Bronchus fibroblast of lung (primary cell): ENCODE data around the genes CTAG1B, GAB3, F8A1 and CMC4.

DNA sequence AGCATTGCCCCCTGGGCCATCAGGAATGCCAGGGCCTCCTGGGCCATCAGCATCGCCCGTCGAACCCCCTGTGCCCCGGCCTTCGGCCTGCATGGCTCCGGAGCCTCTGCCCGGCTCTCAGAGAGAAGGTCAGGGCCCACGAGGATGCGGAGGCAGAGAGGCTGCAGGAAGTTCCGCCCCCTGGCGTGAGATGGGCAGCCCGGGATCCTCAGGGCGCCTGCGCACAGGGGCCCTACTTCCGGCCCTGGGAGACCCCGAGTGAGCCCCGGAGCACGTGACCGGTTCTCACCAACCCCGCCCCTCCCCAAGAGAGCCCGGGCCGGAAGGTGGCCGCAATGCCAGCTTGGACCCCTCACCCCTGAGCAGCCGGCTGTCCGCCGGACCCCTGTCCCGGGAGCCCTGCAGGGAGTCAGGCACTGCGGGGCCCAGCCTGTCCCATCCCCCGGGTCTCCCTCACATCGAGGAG is at the start of gene CTAG1B:
CTAG1B (minus strand) TSS at position 157 of the 466 bp plus-strand sequence.
- RAMPAGE, long total RNA: no peak

DNA sequence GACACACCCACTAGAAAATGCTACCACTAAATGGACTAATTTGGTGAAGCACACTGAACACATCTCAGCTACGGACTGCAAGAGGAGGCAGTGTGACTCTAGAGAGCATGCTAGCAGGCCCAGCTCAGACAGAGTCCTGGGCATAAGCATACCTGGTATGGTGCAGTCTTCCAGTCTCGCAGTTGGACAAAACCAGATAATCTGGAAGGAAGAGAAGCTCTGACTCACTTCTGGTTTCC is 37.9 kb downstream of the GAB3 start:
- RAMPAGE, long total RNA: no peak

- RAMPAGE, long total RNA: no peak
Observed at GRCh38 chrX:154750909-154751702, at the start of gene GAB3. Gene GAB3, minus strand, starts transcription at chrX:154751077.

DNA sequence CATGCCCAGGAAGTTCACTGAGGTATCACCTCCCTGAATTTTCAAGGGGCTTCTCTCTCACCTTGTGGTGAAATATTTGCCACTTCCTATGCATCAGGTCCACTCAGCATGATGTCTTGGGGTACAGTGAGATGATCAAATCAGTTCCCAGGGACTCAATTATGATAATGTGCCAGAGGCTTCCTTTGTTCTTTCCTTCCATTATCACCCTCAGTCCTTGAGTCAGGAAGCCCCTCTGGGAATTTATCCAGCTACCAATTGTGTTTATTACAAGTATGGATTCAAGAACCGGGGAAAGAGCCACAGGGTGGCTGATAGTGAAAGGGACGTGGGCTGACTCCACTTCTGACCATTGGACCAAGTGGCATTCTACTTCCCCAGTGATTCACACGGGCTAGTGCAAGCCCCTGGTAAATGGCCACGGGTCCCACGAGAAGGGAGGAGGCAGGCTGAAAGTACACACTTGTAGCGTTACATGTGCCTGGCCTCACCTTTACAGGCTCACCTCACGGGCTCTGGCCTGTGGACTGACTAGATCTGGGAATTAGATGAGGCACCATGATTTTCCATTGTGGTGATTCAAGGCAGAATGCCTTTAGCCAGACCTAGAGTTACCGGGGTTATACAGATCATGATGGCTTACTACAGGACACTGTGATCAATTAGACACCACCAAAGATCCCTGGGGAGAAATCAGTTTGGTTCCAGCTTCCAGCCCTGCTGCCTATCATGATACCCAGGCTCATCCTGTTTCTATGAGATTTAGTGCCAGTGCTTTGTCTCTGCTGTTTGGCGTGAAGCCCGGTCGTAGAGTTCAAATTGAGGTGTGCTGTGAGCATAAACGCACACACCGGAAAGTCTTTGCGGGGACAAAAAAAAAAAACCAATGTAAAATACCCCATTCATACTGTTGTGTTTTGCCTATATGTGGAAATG is 1.0 kb upstream of the DKC1 start:
- RAMPAGE, long total RNA: no peak

DNA sequence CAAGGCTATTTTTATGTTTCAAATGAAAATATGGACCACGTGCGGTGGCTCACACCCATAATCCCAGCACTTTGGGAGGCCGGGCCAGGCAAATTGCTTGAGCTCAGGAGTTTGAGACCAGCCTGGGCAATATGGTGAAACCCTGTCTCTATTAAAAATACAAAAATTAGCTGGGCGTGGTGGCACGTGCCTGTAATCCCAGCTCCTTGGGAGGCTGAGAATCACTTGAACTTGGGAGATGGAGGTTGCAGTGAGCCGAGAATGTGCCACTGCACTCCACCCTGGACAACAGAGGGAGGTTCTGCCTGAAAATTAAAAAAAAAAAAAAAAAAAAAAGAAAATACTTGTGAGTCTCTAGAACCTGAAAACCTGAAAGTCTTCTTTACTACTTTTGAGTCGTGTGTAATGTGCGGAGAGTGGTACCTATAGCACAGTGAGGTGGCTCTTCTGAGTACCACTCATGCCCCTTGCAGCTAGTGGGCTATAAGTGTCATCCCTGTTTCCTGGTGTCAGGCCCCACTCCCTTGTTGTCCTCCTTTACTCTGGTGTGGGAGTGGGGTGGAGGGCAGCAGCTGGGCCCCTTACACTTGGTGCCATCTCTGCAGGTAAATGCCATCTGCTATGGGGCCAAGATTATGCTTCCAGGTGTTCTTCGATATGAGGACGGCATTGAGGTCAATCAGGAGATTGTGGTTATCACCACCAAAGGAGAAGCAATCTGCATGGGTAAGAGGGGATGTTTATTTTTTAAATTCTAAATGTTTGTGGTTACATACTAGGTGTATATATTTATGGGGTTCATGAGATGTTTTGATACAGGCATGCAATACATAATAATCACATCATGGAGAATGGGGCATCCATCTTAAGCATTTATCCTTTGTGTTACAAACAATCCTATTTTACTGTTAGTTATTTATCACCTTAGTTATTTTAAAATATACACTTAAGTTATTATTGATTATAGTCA is 7.8 kb downstream of the DKC1 start:
- RAMPAGE, long total RNA: no peak

GRCh38 chrX:154776701-154777924 is 14.4 kb downstream of the DKC1 start:
- RAMPAGE, long total RNA: no peak

DNA sequence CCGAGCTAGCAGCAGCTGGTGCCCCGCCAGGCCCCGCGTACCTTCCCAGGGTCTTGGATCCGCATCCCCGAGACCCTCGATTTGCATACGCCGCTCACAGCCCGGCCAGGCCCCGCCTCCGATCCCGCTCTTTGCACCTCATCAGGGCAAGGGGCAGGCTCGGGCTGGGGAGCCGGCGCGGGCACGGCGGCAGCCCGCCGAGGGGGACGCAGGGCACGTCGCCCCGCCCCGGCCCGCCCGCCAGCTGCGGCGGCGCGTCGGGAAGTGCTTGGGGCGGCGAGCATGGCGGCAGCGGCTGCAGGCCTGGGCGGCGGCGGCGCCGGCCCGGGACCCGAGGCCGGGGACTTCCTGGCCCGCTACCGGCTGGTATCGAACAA is at the start of gene F8A1:
F8A1 (plus strand) TSS at position 263 of the 377 bp plus-strand sequence.
- RAMPAGE, long total RNA: no peak

- RAMPAGE, long total RNA: no peak
Observed at GRCh38 chrX:155053049-155053714, 17.8 kb downstream of the CMC4 start.

- RAMPAGE, long total RNA: start-site peak on the minus strand at chrX:155071100-155071189, 68 and 179 reads in 2 replicates; start-site peak on the plus strand at chrX:155071510-155071515, 148 and 93 reads in 2 replicates
Observed at GRCh38 chrX:155070712-155071769, at the start of gene CMC4. Gene CMC4, minus strand, starts transcription at chrX:155071136.

- RAMPAGE, long total RNA: no peak
Observed at GRCh38 chrX:155087039-155087570, 15.8 kb downstream of the BRCC3 start.

DNA sequence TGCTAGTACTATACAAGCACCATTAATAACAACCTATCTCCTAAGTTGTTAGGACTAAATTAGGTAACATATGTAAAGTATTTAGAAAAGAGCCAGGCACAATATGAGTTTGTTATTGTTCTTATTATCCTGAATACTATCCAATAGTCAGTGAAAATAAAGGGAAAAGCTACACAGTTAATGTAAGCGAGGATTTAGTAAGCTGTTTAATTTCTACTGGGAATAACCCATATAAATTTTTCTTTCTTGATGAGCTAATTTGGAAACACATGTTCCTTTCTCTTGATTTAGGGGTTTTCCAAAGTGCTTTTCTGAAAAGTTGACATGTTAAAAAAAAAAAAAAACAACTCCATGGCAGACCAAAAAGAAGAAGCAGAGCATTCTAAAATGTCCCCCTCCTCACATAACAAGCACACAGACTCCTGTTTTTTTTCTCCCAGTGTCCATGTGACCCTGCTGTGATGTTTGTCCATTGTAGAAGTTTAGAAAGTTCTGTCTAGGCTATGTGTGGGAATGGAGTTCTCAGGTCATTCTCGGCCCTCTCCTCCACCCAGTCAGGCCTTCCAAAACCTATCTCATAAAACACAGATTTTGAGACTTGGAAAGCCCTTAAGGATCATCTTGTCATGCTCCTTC is 895 bp downstream of the CLIC2 start:
- RAMPAGE, long total RNA: no peak

GRCh38 chrX:155559477-155560176 is 52.8 kb upstream of the SPRY3 start:
- RAMPAGE, long total RNA: no peak